Airway epithelial cell (primary cell): ENCODE data around the gene POLR2D.

- RAMPAGE, long total RNA = no peak
Observed at GRCh38 chr2:127620621-127621216, 25.2 kb upstream of the GPR17 start.

GRCh38 chr2:127636531-127636833, 9.5 kb upstream of the GPR17 start:
- RAMPAGE, long total RNA = no peak

- RAMPAGE, long total RNA = no peak
Observed at GRCh38 chr2:127762907-127763632, 47.9 kb downstream of the WDR33 start.

DNA sequence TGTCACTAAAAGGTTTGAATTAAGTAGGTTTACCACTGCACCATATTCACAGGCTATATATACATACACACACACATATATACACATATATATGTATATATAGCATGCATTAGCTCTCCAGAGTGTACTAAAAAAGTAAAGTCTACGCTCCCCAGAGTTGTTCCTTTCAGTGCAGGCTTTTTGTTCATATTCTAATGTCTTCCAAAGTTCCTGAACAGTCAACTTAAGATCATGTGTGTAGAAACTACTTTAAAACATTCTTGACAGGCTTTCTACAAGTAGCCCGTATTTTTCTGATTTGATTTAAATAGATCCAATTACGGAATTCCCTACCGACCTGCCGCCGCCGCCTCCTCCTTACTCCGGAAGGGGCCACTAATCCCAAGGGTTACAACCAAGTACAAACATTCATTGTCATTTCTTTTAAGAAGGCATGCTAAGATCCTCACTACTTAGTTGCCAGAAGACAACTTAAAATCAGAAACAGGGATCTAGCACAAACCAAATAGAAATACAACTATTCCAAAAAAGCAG, 915 bp downstream of the WDR33 start:
- RAMPAGE, long total RNA = no peak

GRCh38 chr2:127843493-127844826, 14.0 kb downstream of the POLR2D start:
- RAMPAGE, long total RNA = no peak

DNA sequence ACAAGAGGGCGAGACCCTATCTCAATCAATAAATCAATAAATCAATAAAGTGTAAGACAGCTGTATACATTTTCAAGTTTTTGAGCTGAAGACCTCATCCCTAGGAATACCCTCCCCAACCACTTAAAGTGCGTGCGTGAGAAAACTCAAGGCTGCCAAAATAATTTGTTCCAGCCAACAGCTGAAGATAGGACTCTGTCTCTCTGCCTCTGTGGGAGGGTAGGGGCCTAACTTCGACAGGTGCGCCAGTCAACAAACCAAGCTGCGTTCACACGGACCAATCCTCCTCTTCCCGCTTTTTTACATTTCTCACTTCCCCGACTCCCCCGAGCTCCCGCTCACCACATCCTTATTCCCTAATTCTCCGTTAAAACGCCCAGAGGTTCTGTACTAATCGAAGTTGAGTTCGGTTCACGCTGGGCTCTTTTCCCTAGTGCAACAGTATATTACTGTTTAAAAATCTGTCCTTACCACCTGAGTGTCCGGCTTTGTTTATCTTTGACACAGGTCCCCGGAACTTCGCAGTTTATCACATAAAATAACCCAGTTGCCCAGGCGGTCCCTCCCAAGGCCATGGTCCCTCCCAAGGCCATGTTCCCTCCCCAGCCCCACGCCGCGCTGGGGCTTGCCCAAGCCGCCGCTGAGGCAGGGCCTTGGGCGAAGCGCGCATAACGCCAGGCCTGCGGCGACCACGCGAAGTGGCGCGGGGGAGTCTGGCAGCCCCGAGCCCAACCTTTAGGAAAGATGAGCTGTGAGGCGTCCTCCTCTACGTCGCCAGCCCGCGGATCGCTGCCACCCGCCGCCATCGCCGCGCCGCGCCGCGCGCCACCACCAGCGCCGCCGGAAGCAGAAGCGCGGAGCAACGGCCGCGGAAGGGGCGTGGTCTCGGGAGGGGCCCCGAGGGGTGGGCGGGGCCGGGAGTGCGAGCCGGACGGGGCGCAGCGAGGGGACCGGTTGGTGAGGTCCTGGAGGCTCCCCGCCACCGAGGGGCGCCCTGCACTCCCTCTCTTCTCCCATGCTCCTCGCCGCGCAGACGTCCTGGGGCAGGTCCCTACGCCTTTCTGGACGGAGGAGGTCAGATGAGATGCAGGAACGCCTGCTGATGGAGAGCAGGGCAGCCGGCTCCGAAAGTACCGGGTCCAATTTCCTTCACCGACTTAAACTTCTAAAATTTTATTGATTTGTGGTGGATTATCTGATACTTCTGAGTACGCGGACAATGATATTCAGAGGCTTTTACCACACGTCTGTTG, at the start of gene POLR2D:
Gene POLR2D (minus strand): TSS at position 861 of the 1,253 bp plus-strand sequence.
- RAMPAGE, long total RNA = no peak

DNA sequence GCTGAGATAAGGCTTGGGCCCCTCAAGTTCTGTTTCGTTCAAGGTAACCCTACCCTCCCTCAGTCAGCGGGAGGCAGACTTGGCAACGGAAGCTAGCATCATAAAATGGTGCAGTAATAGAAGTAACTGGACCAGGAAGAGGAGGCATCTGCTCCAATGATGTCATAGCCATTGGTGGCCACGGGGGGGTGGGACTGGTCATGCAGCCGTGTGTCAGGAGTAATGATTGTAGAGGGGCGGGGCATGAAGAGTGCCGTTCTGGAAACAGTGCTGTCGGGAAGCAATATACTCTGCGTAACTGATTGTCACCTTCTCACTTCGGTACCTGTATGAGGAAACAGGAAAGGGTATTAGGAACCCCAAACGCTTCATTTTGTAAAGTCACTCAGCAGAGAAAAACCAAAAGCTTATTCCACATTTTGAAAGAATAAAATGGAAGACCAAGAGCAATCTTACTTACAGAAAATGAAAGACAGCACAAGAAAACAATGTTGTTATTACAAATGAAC, 7.0 kb upstream of the POLR2D start:
- RAMPAGE, long total RNA = no peak

DNA sequence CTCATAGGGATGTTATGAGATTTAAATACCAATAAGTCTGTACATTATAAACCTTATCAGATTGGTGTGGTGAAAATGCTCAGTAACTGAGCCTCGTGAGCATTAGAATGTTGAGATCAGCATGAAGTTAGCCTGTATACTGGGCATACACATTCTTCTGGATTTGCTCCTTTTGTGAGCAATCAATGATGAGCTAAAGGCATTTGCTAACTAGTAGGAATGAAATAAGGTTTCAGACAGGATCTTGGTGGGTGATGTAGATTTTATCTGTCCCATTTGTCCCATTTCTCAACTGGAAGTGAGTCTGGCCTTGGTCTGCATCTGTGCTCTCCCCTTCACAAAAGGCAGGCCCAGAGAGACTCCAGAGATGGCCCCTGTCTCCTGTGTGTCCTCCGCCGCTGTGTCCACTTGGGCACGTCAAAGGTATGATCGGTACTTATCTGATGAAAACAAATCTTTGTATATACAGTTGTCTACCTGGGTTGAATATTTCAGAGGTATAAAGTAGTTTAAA, 3.2 kb upstream of the AMMECR1L start:
- RAMPAGE, long total RNA = no peak

DNA sequence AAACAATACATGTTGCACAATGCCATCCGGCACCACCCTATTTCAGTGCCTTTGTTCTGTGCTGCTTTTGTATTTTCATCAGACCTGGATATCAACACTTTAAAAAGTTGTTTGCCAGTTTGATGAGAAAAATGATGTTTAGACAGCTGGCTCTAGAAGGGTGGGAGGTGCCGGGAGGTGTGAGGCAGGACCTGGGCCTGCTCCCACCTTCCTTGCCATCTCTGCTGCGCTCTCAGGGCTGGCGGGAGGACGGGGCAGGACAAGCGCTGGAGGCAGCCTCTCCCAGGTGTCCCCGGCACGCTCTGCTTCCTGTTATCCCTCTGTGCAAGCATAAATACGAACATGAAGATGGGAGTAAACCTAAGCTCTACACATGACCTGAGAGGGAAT, 103.7 kb downstream of the HS6ST1 start:
- RAMPAGE, long total RNA = no peak

DNA sequence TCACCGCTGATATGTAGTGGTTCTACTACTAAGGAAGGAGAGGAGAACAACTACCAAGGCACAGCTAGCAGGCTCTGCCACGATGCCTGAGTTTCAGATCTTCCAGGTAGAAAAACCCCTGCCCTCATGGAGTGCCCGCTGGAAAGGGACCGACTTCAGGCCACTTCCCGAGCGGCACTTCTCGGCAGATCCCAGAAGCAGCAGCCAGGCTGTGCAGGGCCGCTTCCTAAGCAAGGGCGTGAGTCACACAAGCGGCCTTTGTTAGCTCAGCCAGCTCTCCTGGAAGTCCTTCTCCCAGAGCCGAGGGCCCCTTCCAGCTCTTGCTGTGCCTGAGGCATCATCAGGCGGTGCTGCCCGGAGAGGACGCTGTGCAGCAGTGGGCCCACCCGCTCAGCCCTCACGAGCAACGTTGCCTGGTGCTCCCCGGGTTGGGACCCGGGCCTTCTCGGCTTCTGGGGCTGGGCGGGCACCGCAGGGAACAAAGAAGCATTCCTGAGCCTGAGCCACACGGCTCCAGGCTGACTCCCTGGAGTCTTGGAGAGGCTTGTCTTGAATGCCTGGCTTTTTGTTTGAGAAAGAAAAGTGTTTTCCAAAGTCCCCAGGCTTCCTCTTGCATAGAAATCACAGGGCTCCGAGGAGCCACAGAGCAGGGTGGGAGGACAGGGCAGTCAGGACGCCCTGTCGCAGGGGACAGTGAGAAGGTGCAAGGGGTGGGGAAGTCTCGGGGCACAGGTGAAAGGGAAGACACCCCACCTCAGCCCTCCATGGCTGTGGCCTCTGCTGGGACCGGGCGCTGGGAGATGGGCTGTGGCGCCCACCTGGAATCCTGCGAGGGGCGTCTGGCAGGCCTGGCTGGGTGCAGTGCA, 57.9 kb downstream of the HS6ST1 start:
- RAMPAGE, long total RNA = no peak

- RAMPAGE, long total RNA = no peak
Observed at GRCh38 chr2:128280111-128280919, 38.4 kb downstream of the HS6ST1 start.

- RAMPAGE, long total RNA = no peak
Observed at GRCh38 chr2:128282473-128282968, 36.1 kb downstream of the HS6ST1 start.

DNA sequence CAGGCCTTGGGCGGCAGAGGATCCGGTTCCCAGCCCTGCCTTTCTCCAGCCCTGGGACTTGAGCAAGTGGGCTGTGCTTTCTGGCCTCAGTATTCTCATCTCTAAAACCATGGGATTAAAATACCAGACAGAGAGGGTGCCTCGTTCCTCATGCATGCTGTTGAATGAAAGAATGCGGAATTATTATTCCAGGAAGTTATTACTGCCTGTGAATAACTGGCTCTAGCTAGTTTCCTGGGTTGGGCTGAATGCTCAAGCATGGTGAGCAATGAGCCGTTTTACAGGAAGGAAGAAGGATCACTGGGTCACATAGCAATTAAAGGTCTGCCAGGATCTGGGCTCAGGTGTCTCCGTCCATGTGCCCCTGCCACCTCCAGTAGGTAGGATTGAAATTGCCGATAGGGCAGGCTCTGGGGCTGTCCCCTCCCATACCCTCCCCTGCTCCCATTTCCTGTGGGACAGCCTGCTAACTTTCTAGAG, 77.2 kb upstream of the HS6ST1 start:
- RAMPAGE, long total RNA = no peak

DNA sequence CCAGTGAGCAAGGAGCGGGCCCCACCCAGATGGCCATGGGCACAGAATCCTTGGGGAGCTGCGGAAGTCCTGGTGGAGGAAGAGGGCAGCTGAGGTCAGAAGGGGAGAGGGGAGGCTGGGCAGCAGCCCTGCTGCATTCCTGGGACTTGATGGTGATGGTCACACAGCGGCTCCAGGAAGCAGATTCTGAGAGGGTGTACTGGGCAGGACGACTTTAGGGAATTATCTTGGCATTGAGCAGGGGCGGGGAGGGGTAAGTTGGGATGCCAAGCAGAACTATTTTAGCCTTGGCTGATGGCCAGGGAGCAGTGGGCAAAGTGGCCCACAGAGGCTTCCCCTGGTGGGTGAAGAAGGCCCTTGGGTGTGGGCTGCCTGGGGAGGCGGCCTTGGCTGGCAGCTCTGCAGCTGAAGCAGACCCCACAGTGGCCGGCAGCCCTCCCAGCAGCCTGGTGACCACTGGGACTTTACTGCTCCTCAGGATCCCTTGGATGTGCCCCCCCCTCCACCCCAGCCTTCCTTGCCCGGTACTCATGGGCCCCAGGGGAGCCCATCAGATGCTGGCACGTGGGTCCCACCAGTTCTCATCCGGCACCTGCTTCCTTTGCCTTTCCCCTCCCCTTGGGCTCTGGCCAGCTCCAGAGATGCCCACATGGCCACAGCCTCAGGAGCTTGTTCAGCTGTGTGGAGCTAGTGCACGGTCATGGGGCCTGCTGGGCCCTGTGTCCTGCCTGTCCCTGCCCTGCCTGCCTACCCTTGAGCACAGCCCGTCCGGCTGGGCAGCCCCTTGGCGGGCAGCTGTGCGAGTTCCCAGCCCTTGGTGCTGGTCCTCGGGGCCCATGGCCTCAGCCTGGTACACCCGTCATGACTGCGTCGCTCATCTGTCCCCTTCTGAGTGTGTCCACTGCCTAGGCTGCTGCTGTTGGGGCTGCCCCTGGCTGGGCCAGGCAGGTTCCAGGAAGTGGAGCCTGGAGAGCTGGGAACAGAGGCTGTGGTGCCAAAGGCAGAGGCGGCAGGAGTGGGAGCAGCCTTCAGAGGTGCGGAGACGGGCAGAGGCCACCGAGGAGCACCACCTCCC, 122.2 kb upstream of the HS6ST1 start:
- RAMPAGE, long total RNA = no peak

DNA sequence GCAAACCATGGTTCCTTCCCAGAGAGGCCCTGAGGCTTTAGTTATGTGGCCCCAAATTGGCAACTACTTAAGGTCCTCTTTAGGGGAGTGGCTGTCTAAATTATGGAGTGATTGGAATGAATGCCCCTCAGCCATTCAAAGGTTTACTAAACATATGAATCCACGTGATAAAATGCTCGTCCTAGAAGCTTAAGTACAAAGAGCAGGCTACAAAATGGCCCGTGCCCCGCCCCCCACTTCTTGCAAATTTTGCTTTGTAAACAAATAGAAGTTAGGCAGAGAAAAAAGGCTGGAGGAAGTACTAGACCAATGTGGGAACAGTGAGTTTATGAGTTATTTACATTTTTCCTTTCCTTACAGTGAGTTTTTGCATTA, 123.7 kb upstream of the HS6ST1 start:
- RAMPAGE, long total RNA = no peak

DNA sequence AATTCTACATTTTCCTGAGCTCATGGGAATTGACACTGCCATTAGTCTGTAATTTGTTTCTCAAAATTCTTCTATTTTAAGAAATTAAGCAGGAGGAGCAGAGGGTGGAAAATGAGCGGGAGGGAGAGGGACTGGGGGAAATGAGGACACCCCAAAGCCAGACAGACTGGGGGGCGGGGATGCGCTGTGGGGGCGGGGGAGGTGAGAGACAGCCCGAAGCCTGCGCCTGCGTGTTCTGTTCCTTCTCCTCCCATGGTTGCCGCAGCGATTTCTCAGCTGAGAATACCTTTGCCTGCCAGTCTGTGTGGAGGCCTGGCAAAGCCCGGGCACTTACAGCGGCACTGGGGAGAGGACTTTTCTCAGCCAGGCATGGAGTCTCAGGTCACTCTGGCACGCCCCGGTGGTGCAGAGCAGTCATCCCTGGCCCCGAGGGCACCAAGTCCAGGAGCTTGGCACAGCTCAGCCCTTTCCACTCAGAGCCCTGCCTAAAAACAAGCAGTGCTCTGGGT, 289.2 kb upstream of the HS6ST1 start:
- RAMPAGE, long total RNA = no peak

GRCh38 chr2:128973966-128974369, 655.3 kb upstream of the HS6ST1 start:
- RAMPAGE, long total RNA = no peak

DNA sequence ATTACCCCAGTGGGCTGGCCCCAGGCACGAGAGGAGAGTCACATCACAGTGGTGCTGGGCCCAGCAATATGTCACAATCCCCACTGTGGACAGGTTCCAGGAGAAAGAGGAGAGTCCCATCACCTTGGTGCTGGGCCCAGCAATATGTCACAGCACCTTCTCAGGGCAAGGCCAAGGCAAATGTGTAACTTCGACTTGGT, 736.2 kb upstream of the RAB6C start:
- RAMPAGE, long total RNA = no peak

DNA sequence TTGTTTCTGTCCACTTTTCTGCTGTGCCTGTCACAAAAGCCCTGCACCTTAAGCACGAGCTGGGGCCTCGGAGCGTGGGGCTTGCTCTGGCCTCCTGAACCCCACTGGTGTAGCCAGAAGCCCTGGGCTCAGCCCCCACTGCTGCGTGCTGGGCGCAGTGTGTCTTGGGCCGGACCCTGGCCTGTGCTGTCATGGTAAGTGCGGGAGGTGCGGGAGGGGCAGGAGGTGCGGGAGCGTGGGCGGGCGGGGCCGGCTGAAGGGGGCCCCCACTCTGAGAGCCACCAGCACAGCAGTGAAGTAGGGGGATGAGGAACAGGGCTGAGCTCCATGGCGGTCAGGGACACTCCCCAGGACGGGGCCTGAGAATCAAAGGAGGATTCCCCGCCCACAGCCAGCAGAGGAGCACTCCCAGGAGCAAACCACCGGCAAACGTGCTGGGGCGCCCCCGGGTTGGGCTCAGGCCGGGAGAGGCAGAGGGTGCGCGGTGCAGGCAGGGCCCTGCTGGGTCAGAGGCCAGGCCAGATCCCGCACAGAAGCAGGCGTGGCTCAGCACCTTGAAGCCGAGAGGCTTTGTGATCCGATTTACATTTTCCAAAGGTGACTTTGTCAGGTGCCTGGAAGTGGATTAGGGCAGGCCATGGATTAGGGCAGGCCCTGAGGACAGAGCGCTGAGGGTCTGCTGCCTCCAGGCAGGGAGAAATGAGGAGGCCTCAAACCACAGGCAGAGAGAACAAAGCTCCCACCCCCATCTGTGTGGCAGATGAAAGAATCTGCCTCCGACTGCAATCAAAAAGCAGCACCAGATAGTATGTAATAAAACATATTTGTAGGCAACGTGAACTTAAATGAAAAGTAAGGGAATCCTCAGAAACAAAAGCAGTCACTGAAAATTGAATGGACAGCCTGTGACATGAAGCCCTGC, 152.0 kb upstream of the RAB6C start:
- RAMPAGE, long total RNA = no peak

DNA sequence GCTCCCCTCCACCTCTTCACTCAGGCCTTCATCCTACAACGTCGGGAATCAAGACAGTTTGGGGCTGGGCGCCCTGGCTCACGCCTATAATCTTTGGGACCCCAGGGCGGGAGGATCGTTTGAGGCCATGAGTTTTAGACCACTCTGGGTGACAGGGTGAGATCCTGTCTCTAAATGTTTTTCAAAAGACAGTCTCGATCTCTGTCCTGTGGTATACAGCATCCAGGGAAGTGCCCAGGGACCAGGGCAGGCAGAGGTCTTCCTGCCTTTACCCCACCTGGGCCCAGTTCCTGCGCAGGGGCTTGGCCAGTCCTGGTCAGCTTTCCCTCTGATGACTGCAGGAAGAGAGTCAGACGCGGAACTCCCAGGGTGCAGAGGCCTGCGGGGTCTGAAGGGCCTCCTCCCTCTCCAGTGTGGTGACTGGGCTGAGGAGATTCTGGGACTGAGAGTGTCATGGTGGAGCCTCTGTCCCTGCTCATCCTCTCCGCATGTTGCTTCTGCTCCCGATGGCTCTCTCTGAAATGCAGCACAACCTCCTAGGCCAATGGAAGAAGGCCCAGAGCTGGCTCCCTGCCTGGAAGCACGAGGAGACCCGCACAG, 1.1 kb downstream of the MZT2B start:
- RAMPAGE, long total RNA = no peak